A673 (cell line): Measurements from ENCODE around the genes SHOC1 and ALAD.

DNA sequence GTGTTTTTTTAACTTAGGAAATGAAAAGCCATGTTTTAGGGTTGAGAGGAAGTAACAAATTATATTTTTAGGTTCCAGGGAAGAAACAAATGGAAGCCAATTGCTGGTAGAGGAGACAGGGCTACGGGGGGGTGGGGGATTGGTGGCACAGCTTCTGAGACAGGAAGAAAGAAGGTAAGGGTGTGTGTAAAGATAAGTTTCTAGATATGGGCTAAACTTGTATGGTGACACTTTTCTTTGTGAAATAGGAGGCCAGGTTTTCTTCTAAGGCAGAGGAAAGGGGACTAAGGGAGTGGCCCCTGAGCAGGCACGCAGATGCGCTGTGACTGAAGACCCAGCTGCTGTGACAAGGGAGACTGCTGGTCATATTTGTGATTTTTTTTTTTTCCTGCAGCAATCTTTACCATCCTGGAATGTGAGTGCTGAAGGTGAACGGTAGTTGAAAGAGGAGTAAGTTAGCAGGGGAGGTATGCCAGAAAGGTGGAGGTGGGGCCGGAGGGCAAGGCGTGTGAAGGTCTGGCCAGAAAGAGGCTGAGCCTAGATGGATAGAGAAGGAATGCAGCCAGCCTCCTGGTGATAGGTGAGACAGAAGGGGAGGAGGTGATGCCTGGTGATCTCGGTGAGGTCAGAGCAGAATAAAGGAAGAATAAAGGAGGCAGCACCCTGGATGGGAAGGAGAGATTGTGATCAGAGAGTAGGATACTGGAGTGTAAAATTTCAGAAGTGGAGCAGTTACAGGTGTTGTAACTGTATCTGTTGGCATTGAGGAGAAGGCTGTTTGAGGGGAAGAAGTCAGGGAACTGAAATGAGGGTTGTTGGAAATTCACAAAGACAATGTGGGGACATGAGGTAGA, 1.7 kb downstream of the GNG10 start:
- PRO-cap: no peak

DNA sequence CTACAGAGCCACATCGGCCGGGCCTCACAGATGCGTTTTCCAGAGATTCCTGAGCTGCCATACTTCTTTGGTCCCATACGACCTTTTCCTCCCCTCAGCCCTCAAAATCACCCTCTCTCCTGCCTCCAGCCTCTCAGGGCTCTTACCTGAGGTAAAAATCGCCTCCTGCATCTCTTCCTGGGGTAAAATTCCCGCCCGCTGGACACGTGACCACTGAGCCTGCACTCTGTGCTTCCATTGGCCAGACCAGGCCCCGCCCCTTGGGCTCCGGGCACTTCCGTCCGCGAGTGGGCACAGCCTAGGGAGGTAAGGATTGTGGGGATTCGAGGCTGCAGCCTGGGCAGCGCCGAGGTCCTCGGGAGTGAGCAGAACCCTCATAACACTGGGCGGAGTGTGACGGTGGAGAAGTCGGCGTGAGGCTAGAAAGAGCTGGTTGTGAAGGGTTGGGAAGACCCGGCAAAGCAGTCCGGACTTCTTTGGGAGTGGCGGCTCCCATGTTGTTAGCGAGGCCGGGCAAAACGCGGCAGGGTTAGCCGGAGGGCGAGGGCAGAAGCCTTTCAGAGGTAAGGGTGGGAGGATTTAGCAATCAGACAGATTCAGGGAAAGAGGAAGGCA, at the start of gene SHOC1:
Gene SHOC1, minus strand, starts transcription at position 184 of the 615 bp plus-strand sequence.
- PRO-cap: no peak

- PRO-cap: no peak
Observed at GRCh38 chr9:111983658-111983857, 86.9 kb downstream of the UGCG start.

DNA sequence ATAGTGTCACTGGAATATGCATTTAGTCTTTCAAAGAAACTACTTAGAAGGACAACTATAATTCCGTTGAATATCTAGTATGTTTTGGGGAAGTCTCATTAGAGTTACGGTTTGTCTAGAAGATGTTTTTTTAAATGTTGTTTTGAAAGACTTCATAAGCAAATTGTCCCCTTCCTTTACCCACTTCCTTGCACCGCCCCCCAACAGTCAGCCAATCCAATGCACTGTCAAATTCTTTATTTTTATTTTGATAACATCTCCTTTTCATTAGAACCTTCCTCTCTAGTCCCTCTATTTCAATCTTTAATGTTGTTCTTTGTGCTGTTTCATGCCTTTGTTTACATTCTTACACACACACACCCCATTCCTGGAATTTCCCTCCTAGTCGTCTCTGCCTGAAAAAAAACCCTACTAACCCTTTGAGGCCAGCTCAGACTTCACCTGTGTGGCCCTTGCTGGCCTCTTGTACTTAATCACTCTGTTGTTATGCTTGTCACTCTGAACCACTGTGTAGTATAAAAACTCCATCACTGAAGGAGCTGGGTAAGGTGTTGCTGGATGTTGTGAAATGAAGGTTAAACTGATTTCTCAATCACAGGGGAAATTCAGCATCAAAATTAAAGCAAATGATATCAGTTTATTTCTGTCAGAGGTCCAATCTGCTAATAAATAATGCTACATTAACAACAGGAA, 133.3 kb downstream of the UGCG start:
- PRO-cap: no peak

DNA sequence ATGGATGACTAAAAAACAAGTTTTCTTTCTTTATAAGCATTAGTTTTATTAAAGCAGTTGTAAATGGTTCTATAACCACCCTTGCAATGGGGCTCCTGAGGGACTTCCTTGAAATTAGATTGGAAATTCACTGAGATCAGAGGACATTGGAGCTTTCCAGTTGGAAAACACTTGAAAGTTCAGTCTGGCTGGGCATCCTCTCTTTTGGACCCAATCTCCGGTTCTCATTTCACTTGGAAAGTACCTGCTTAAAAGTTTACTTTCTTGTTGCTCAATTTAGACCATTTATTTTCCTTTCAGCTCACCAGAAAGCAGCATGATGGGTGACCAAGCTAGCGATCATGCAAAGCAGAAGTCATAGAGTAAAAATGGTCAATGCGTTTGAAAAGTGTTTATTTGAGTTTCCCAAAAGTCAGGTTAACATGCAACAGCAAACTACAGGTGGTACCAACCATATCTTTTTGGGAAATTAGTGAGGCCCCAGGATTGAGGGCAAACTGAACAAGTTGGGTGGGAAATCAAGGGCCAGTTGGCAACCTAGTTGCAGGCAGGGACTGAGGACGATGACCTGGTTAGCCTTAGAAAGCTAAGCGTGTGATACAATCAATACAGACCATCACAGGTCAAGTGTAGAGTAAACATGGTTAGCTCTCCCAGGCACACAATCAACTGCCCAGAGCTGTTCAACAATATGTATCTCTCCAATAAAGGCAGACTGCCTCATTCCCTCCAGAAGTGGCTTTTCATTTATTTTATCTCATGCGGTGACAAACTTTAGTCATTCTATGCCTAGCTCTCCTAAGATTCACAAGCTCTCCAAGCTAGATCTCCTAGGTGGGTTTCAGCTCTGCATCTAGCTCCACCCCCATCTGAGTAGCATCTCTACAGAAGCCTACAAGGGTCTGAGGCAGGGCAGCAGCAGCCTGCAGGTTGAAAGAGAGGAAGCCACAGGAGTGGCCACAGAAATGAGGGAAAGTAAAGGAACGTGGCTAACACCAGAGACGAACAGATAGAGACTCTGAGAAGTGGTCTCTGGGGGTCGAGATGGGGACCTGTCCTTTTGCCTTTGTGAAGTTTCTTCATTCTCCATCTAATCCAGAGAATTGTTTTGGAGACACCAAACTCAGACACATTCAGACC, 136.9 kb downstream of the UGCG start:
- PRO-cap: no peak

GRCh38 chr9:112061214-112062091, 113.6 kb downstream of the SUSD1 start:
- PRO-cap: no peak

DNA sequence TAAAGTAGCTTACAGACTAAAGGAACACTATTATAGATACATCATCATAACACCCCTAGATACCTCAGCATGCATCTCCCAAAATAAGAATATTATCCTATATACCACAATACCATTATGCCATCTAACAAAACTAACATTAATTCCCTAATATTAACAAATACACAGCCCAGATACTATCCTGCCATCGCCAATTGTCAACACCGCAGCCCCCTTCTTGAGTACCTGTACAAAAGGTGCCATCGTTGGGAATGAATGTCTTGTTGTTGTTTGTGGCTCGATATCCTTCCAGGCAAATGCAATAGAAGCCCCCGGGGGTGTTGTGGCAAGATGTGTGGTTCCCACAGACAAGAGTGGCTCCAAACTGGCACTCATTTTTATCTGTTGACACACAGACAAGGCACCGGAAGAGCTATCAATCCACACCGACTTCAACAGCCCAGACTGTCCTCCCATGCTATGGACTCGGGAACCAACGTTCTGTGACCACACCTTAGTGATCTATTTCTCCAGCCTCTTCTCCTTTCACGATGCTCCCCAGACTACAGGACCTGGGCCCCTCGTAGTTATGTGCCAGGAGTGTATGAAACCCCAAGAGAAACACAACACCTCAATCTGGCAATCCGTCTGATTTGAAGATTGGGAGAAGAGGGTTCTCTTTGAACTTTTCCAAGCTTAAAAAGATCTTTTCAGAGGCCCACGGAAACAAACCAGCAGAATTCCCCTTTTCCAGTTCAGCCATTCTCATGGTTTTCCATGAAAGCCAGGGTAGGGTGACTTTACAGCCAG, 25.9 kb downstream of the SUSD1 start:
- PRO-cap: no peak

DNA sequence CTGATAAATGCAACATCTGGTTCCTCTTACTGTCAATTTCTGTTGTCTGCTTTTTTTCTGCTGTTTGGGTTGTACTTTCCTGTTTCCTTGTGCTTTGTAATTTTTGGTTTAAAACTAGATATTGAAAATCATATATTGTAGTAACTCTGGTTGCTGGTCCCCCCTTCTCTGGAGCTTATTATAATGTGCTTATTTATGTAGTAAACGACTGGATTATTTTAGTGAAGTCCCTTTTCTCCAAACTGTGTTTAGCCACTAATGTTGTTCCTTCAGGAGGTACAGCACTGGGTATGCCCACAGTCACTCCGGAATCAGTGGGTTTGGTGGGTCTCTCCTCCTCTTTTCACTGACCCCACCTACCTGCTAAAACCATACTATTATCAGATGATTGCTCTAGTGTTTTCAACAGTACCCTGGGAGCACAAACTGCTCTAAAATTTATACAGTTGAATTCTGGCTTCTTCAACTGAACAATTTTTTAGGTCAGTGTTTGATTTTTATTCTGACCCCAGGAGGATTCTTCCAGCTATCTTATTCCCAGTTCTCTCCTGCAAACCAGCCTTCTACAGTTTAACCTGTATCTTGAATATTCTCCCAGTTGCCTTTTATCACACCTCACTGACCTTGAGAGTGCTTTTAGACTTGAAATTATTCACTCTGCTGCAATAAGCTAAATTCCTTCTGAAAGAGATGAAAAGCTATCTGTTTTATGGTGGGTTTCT, 33.2 kb upstream of the SUSD1 start:
- PRO-cap: no peak

DNA sequence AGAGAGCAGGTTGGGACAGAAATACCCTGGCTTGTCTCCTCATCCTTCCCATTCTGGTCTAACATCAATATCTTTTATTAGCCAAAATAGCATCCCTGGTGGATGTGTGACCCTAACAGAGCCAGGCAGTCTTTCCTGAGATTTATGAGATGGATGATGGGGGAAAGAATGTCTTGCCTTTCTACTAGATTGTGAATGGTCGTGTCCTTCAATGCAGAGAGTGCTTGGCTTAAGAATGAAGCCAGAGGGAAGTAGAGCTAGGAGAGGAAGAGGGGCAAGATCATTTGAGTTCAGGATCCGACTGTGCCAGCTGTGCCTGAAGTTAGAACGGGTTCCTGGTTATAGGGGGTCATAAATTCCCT, 9.8 kb downstream of the SNX30 start:
- PRO-cap: no peak

DNA sequence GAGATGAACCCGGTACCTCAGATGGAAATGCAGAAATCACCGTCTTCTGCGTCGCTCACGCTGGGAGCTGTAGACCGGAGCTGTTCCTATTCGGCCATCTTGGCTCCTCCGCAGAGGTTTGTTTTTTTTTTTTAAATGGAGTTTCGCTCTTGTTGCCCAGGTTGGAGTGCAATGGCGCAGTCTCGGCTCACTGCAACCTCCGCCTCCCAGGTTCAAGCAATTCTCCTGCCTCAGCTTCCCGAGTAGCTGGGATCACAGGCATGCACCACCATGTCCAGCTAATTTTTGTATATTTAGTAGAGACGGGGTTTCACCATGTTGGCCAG, 53.5 kb downstream of the SNX30 start:
- PRO-cap: no peak

DNA sequence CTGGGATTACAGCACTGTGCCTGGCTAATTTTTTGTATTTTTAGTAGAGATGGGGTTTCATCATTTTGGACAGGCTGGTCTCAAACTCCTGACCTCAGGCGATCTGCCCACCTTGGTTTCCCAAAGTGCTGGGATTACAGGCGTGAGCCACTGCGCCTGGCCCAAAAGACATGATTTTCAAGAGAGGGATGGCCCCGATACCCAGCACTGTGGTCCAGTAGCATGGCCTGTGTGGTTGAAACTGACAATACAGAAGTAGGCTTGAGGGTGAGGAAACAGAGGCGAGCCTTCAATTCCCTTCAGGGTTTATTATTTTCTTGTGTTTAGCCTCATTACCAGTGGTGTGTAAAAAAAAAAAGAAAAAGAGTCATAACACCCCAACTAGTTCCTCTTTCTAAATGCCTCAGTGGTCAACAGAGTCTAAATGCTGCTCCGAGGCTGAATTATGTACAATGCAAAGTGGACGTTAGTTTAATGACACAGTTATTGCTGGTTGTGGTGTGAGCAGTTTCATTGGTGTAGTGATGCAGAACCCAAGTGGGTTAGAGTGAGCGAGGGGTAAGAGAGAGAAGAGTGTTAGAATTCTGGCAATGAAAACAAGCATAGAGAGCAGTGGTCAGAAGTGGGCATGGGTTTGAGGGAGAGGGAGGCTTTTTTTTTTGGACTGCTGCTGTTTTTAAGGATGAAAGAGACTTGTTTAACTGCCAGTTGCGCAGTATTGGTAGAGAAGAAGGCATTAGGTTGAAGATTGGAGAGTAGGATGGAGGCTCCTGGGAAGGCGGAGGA, 58.9 kb downstream of the SNX30 start:
- PRO-cap: no peak

DNA sequence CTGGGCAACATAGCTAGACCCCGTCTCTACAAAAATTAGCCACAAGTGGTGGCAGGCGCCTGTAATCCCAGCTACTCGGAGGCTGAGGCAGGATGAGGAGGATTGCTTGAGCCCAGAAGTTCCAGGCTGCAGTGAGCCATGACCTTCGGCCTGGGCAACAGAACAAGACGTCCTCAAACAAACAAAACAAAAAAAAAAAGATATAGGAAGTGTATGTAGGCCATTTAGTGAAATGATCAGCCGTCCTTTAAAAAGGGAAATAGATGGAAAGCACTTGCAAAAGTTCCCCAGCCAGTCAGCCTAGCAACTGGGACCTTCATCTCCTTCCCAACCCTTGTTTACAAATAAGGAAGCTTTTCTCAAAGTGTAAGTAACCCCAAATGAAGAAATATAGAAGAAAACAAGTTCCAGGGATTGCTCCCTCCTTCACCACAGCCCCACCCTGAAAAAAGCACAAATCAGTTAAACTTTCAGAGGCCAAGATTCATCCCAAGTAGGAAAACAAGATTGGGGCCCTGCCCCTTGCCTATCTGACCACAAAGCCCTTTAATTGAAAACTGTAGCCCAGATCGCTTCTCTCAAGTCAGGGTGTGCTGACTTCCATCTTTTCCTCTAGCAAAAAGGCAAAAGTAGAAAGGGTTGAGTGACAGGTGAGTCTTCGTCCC, 1.1 kb downstream of the SLC31A2 start:
- PRO-cap: no peak

DNA sequence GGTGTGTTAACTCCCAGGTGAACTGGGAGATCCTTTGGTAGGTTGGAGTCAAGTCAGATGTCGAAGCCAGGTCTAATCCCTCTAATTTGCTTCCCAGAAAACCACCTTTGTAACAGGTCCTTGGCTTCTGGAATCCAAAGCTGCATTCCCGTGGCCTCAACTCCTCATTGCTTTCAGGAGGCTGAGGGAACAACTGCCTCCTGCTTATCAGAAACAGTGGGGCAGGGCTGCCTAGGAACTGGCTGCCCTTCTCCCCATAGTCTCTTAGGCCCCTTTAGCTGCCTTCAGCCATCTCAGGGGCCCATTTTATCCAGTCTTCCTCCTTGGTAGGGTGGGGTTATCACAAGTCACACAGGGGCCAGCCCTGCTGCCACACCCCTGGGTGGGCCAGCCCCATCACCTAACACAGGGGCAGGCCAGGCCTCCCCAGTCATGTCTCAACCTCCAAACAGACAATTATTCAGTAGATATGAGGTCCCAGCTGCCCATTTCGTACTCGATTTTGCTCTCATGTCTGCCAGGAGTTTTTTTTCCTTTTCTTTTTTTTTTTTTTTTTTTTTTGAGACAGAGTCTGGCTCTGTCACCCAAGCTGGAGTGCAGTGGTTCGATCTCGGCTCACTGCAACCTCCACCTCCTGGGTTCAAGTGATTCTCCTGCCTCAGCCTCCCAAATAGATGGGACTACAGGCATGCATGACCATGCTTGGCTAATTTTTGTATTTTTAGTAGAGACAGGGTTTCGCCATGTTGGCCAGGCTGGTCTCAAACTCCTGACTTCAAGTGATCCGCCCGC, 3.8 kb downstream of the ALAD start:
- PRO-cap: no peak

GRCh38 chr9:113400931-113401986, at the start of gene ALAD:
ALAD (minus strand) TSS chr9:113401284.
- PRO-cap: bidirectional peak, plus-strand start at chr9:113401596, minus-strand start at chr9:113401282

GRCh38 chr9:113411031-113411211, 374 bp downstream of the C9orf43 start:
- PRO-cap: no peak

GRCh38 chr9:113502963-113503670, 39.6 kb downstream of the RGS3 start:
- PRO-cap: no peak

DNA sequence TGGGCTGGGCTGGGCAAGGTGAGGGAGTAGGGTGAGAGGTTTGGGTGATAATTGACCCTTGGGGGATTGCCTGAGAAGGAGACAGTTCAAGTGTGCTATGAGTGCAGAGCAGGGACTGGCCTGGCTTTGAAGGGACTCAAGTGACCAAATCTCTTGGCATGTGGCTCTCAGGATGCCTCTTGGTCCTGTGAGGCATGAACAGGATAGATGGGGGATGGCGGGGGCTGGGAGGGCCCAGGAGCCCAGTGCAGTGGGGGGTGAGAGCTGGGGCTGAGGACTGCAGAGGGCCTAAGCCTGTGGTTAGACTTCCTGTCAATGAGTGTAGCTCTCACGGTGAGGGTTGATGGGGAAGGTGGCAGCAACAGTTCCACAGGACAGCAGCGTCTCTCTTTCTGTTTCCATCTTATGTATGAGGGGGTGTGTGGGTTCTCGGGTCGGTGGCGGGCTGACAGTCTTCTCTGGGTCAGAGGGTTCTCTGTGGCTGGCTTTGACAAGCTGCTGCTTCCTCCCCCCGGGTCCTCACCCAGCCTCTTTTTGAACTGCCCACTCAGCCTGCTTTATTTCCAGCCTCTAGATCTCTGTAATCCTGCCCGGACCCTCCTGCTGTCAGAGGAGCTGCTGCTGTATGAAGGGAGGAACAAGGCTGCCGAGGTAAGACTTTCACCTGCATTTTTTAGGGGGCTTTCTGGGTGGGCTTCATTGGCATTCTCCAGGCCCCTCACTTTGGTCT, 53.6 kb downstream of the RGS3 start:
- PRO-cap: no peak

DNA sequence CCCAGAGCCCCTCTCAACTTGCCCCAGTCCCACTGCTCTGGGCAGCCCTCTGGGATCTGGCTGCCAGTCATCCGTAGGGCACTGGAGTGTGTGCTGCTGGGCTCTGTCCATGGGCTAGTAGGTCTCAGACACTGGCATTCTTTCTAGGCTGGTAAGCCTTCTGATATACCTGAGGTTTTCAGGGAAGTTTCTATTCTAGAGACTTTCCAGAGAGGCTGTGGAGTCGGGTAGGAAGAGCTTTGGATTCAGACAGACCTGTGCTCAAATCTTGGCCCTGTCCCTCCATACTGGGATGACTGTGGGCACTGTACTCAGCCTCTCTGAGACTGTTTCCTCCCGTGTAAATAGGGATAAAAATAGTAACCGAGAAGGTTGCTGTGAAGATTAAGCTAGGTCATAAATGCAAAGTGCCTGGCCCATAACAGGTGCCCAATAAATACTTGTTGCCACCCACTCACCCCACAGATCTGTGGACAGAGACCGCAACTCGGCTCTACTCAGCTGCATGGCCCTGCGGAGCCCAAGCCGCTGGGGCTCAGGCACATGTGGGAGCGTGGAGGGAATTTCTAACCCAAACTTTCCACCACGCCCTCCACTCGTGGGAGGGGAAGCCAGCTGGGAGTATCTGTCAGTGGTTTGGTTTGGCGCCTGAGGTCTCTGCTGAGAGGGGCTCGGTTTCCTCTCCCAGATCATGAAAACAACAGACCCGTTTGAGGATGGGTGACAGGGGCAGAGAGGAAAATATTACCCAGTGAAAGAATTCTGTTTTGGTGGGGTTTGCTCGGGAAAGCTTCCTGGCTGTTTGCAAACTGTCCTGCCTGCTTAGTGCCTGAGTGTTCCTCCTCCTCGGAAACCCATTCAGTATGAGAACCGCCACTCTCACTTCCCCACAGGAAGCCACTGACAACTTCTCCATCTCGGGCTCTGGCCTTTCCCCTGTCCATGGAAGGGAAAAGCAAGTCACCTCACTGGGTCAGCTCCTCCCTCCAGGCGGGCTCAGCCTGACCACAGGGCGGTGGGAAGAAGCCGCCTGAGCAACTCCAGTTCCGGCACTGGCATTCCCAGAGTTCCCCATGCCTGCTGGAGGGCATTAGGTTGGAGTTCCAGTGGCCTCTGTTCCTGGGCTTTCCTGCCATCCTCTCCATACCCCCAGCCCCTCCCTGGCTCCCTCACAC, 59.9 kb downstream of the RGS3 start:
- PRO-cap: no peak

- PRO-cap: no peak
Observed at GRCh38 chr9:113524464-113525143, 61.1 kb downstream of the RGS3 start.

DNA sequence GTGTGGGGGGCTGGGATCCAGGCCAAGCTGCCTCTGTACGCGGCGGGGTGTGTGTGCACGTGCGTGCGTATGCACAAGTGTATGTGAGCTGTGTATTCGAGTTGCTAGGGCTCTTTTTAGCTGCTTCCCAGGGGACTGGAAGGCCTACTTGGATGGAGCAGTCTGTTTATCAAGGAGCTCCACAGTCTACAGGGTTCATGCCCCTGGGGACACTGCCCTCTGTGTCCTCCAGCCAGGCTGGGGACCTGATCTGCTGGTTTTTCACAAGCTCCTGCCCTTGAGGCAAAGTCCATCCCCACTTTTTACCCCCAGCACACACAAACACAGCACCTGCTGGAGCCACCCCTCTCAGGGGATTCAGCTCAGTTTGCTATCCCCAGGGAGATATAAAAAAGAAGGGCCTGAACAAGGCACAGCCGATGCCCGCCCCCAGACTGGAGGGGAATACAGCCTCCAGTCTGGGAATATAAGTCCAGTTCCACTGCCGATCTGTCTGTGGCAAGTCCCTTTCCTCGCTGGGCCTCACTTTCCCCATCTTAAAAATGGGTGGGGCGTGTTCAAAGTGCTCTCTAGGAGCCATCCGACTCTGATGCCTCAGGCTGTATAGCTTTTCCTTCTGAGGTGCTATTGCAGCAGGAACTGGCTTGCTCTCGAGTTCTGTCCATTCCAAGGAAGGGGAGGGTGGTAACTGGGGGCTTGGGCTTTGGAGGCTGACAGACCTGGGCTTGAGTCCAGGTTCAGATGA, 139.2 kb downstream of the RGS3 start:
- PRO-cap: no peak